Trachea (tissue), 1 donor: ENCODE results near the genes CGAS and EEF1A1.

DNA sequence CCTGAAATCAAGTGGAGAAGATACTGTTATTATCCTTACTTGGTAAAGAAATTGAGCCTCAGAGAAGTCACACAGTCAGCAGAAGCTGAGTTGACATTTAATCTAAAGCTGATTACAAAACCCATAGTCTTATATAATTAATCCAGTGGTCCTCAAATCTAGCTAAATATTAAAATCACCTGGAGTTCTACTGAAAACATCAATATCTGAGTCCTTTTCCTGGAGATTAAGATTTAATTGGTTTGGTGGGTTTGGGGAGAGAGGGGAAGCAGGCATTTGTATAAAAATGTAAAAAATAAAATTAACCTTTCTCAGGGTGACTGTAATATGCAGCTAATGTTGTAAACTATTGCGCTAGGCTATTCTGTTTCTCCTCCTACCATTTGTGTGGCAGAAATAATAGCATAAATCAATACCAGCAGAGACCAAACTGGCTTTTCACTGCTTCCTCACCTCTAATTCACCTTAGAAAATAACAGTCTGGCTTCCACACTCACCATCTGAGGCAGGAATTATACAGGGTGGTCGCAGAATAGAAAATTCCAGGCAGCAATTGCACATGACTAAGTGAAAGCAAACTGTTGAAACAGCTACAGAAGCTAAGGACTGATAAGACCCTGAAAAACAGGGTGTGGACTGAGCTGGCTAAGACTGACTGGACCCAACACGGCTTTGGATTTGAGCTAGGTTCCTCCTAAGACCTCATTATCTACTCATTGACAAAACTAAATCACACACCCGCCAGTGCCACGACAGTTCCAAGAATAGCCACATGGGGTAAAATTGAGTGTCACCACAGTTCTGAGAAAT lies 61.2 kb upstream of the KCNQ5 start:
- PRO-cap: no peak

GRCh38 chr6:72620047-72620968 lies 1.6 kb upstream of the KCNQ5 start:
- PRO-cap: unidirectional peak, plus-strand start at chr6:72620423

DNA sequence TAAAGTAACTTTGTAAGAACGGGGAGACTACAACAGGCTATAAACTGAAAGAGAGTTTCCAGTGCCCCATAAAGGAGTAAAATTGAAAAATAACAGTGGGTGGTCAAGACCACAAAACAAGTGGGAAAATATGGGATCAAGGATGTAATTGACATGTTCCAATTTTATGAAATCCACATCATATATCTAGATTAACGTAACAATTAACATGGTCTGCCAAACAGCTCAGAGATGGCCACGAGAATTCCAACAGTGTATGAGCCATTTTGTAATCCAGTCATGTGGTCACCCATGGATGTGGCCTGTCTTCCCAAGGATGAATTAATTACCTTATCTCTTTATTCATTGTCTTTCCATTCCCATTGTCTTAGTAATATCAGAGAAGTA lies 194.6 kb downstream of the KCNQ5 start:
- PRO-cap: no peak

GRCh38 chr6:73451784-73452544 lies at the start of gene CGAS:
CGAS (minus strand) TSS chr6:73452297.
- PRO-cap: bidirectional peak, plus-strand start at chr6:73452433, minus-strand start at chr6:73452276

GRCh38 chr6:73475765-73476272 lies 14.3 kb downstream of the MTO1 start:
- PRO-cap: no peak

GRCh38 chr6:73492104-73492468 lies 28.7 kb downstream of the EEF1A1 start:
- PRO-cap: no peak

GRCh38 chr6:73520758-73521443 lies at the start of gene EEF1A1:
EEF1A1 (minus strand) TSS chr6:73521032.
- PRO-cap: bidirectional peak, plus-strand start at chr6:73521410, minus-strand start at chr6:73521032

DNA sequence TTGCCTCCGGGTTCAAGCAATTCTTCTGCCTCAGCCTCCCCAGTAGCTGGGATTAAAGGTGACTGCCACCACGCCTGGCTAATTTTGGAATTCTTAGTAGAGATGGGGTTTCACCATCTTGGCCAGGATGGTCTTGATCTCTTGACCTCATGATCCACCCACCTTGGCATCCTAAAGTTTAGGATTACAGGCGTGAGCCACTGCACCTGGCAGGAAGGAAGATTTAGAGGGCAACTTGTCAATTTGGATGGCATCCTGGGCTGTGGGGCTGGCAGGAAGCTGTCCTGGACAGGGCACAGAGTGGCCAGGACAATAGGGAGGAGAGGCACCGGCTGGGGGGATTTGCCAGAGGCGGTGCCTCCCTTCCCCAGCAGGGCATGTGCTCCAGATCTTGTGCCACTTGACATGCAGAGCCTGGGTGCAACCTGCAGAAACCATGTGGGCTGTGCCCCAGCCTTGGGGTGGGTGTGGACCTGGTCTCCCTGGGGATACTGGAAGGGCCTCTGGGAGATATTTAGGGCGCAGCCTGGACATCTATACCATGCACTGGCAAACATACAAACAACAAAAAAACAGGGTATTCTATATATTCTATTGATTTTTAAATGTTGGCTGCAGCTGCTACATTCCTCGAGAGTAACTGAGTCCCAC lies 58.5 kb upstream of the EEF1A1 start:
- PRO-cap: no peak

DNA sequence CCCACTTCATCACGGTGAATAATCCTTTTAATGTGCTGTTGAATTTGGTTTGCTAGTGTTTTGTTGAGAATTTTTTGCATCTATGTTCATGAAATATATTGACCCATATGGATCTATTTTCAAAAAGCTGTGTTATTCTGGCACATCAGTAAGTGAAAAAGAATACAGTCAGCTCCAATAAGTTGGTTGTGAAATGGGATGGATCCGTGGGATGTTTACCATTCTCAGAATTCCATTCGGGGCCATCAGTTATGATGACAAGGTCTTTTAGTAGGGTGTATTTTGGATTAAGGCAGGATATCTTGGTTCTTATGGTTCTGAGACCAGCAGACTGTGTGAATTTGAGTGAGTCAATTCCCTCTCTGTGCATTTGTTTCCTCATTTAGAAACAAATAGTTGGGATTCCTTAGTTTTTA lies 287.3 kb downstream of the CD109 start:
- PRO-cap: no peak

DNA sequence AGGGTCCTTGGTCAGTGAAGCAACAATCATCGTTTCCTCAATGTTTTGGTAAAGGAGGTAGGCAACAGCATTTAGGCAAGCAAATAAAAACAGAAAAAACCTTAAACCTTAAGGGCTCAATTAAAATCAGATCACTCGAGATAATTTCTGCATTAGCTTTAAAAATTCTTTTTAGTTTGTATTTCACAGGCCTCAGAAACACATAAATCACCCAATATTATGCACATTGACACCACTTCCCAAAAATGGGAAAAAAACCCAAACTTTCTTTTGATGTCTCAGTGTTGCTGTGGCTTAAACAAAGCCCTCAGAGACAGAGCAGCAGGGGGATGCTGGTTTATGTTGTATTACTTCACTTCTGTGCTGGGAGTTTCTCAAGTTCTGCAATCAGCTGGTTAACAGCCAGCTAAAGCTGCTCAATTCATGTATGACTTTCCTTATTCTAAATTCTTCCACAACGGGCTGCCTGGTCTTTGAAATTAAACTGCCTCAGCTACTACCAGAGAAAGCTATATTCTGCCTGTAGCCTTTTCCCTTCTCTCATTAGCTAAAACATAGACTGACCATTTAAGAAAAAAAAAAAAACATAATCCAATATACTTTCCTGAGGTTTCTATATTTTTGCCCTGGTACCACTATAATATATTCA lies 5.6 kb downstream of the FILIP1 start:
- PRO-cap: no peak

GRCh38 chr6:75605007-75606192 lies 3.7 kb downstream of the SENP6 start:
- PRO-cap: no peak

- PRO-cap: no peak
Measured at GRCh38 chr6:75677369-75678200, 71.5 kb upstream of the MYO6 start.

GRCh38 chr6:77087089-77087487 lies 376.2 kb downstream of the HTR1B start:
- PRO-cap: no peak

DNA sequence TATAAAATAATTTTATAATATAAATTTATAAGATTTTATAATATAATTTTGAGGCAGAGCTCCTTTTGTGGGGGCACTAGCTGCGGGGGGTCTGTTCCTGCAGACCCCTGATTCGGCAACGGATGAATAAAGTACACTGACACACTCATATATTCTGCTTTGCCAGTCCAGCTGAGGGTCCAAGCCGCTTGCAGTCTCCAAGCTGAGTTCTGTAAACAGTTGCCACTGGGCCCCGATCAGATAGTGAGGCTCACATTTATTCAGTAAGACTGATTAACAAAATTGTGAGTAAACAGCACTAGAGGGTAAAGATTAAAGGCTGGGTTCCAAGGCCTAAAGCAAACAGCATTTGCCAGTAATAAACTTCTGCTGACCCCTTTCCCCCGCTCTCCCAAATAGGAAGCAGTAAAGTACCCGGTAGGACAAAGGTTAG lies 181.6 kb downstream of the MEI4 start:
- PRO-cap: no peak

GRCh38 chr6:79025797-79026404 lies 52.2 kb downstream of the PHIP start:
- PRO-cap: no peak

GRCh38 chr6:79663575-79664185 lies 32.6 kb downstream of the SH3BGRL2 start:
- PRO-cap: no peak

DNA sequence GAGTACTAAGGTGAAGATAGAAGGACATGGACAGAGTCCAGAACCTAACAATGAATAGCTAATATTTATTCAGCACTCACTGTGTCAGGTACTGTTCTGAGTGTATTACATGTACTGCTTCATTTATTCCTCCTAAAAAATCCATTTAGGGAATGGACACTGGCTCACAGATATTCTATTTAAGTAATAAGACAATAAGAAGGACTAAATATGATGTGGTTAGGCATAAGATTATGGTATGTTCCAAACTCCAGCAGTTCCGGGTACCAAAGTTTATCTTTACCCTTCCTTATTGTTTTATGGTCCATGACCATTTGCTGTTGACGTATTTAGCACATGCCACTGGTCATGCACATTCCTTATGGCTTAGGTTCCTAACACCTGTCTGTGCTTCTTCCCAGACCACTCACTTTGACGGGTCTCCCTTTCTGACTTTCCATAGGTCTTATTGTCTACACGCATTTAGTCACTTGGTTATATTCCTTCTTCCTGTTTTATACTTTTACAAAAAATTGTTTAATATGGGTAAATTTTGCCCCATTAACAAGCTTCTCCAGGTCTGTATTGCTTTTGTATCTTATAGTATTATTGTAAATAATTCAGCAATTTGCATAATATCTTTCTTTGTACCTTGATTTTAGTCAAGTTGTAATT lies 20.5 kb downstream of the BCKDHB start:
- PRO-cap: no peak

DNA sequence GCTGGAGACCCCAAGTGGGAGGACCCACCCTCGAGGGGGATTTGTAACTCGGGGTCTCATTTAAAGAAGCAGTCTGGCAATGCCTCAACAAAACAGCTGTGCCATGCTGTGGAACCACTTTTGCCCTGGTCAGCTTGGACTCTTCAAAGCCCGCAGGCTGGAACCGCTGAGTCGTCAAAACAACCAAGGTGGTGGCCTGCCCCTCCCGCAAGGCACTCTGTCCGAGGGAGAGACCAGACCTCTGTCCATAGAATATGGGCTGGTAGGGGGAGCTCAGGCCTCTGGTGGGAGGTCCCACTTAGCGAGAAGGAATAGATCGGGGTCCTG lies 208.0 kb downstream of the BCKDHB start:
- PRO-cap: no peak

DNA sequence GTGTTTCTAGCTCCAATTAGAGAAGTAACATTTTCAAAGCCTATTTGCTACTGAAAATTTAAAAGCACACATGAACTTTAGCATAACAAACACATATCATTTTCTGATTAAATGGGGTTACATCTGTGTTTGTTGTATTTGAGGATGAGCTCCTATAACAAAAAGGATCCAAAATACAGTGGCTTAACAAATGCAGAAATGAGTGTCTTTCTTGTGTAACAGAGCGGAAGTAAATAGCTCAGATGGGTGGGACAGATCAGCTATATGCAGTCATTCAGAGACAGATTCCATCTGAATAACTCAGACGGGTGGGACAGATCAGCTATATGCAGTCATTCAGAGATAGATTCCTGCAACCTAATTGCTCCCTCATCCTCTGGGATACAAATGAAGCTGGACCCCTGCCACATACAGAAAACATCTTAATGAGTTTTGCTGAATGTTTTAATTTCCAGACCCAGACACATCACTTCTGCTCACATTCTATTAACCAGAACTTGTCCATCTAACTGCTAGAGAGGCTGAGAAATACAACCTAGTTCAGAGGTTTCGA lies 332.3 kb downstream of the BCKDHB start:
- PRO-cap: no peak

- PRO-cap: unidirectional peak, plus-strand start at chr6:80638970
Measured at GRCh38 chr6:80638516-80639190, 532.2 kb downstream of the BCKDHB start.